Lung (tissue), 4 donors: ENCODE results near the gene EPN2.

GRCh38 chr17:18262369-18263255, 2.1 kb downstream of the MIEF2 start:
- PRO-cap = no peak
- RAMPAGE, long total RNA = no peak
- RRBS = no CpG with 5 or more reads among the region's 19 CpGs

- PRO-cap = no peak
- RAMPAGE, long total RNA = no peak
- RRBS = no CpG with 5 or more reads among the region's 5 CpGs
These were observed 9.2 kb downstream of the PRPSAP2 start for GRCh38 chr17:18867140-18867582.

GRCh38 chr17:18916443-18917690, 35.1 kb upstream of the SLC5A10 start:
- PRO-cap = no peak
- RAMPAGE, long total RNA = no peak
- RRBS = no CpG with 5 or more reads among the region's 21 CpGs

DNA sequence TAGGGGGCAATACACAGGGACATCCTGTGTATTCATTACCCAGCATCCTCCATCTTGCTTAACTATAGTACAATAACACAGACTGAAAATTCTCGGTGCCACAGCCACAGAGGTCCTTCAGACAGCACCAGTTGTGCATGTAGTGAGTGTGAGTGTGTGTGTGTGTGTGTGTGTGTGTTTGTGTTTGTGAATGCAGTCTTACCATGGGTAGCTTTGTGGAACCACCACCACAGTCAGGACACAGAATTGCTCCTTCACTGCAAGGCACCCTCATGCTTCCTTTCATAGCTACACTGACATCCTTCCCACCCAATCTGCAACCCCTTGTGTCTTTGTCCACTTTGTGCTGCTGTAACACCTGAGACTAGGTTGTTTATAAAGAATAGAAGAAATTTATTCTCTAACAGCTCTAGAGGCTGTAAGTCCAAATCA, 25.3 kb upstream of the SLC5A10 start:
- PRO-cap = no peak
- RAMPAGE, long total RNA = no peak
- RRBS = no CpG with 5 or more reads among the region's 1 CpG

DNA sequence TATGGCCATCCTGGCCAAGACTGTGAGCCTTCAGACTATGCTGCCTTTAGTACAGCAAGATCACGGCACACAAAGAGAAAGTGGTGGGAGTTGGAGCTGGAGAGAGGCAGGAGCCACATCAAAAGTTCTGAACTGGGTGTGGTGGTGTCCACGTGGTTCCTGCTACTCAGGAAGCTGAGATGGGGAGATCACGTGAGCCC, 3.6 kb downstream of the SLC5A10 start:
- PRO-cap = no peak
- RAMPAGE, long total RNA = no peak
- RRBS = no CpG with 5 or more reads among the region's 3 CpGs

- PRO-cap = no peak
- RAMPAGE, long total RNA = no peak
- RRBS = 64% methylated on average over 4 of the region's 14 CpGs
These were observed 15.3 kb downstream of the SLC5A10 start for GRCh38 chr17:18967137-18967704.

DNA sequence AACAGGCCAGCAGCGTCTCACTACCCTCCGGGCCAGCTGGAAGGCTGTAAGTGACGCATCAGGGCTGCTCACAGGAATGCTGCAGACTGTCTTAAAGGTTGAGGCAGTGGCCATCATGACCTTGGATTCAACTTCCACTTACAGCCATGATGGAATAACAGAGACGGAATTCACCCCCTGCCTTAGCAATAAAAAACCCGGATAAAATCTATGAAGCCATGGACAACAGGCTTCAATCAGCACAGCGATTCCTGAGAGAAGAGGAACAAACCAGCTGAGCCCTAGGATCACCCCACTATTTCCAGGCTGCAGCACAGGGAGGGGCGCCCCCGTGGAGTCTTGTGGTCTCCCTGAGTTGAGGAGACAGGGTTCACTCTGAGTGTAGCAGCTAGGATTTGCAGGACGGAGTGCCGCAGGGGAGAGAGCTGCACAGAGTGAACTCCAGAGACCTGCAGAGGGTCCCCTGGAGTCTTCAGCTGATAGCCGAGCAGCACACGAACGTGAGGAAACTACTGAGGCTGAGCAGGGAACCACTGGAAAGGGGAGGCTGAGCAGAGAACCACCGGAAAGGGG, 10.5 kb downstream of the FAM83G start:
- PRO-cap = no peak
- RAMPAGE, long total RNA = no peak
- RRBS = 83% methylated on average over 1 of the region's 14 CpGs

GRCh38 chr17:19011136-19011471, 6.5 kb upstream of the FAM83G start:
- PRO-cap = no peak
- RAMPAGE, long total RNA = no peak
- RRBS = no CpG with 5 or more reads among the region's 6 CpGs

- PRO-cap = no peak
- RAMPAGE, long total RNA = no peak
- RRBS = 3% methylated on average over 9 of the region's 99 CpGs
These were observed at the start of gene EPN2 for GRCh38 chr17:19236979-19238039. Gene EPN2, plus strand, starts transcription at chr17:19237366.

GRCh38 chr17:19250784-19251390, 13.7 kb downstream of the EPN2 start:
- PRO-cap = no peak
- RAMPAGE, long total RNA = no peak
- RRBS = no CpG with 5 or more reads among the region's 1 CpG

GRCh38 chr17:19270756-19271581, 33.8 kb downstream of the EPN2 start:
- PRO-cap = no peak
- RAMPAGE, long total RNA = no peak
- RRBS = no CpG with 5 or more reads among the region's 11 CpGs

DNA sequence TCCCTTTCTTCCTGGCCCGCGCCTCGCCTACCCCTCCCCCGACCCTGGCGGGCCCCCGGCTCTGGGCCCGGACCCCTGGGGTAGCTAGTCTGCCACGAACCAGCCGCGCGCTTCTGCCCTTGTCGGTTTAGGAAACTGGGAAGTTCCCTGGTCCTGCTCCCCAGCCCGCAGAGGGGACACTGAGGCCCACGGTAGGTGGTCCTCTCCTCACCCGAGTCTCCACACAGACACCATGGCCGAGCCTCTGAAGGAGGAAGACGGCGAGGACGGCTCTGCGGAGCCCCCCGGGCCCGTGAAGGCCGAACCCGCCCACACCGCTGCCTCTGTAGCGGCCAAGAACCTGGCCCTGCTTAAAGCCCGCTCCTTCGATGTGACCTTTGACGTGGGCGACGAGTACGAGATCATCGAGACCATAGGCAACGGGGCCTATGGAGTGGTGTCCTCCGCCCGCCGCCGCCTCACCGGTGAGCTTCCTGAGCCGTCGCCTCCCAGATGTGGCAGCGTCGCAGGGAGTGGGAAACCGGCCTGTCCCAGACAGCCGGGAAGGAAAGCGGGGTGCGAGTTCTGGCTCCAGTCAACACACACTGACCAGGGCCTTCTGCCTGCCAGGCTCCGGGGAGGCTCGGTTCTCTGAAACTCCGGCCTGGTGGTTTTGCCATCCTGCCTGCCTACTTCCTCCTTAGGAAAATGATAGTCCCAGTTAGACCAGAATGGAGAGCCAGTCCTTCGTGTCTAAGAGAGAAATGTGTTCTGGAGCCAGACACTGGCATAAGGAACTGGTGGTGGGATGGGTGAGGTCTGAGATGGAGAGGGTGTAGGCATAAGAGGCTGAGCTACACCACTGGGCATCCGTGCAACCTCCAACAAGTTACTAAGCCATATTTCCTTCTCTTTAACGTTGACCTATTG, 625 bp downstream of the MAPK7 start:
- PRO-cap = no peak
- RAMPAGE, long total RNA = no peak
- RRBS = 22% methylated on average over 10 of the region's 53 CpGs

DNA sequence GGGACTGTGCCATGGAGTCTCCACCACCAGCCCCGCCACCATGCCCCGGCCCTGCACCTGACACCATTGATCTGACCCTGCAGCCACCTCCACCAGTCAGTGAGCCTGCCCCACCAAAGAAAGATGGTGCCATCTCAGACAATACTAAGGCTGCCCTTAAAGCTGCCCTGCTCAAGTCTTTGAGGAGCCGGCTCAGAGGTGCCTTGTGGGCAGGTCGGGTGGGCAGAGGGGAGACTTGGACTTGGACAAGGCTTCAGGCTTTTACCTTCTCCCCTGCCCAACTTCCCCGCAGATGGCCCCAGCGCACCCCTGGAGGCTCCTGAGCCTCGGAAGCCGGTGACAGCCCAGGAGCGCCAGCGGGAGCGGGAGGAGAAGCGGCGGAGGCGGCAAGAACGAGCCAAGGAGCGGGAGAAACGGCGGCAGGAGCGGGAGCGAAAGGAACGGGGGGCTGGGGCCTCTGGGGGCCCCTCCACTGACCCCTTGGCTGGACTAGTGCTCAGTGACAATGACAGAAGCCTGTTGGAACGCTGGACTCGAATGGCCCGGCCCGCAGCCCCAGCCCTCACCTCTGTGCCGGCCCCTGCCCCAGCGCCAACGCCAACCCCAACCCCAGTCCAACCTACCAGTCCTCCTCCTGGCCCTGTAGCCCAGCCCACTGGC, 3.3 kb downstream of the MAPK7 start:
- PRO-cap = no peak
- RAMPAGE, long total RNA = no peak
- RRBS = no CpG with 5 or more reads among the region's 28 CpGs

DNA sequence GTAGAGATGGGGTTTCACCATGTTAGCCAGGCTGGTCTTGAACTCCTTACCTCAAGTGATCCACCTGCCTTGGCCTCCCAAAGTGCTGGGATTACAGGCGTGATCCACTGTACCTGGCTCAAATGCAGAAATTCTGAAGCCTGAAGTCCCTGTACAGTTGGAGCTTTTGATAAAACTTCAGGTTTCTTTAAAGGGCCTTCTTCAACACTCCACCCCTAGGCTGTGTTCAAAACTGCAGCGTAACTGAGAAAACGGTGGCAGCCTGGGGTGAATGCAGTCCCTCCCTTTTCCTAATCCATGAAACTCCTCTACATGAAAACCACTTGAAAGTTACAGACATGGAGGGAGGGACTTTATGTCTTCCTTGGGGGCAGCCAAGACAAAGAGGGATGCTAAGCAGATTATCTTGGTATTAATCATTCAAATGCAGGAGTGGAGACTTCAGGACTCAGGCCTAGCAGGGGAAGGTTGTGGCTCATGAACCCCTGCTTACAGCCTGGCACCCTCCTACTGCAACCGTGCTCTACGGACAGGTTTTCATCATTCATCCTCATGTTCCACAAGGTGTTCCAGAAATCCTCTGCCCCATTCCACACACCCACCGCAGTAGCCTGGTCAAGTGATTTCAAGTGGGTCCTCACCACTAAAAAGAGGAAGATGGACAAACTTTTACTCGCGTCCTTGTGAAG, 46.8 kb downstream of the RNF112 start:
- PRO-cap = no peak
- RAMPAGE, long total RNA = no peak
- RRBS = no CpG with 5 or more reads among the region's 8 CpGs

- PRO-cap = no peak
- RAMPAGE, long total RNA = no peak
- RRBS = no CpG with 5 or more reads among the region's 9 CpGs
These were observed 53.0 kb downstream of the RNF112 start for GRCh38 chr17:19463911-19464520.

DNA sequence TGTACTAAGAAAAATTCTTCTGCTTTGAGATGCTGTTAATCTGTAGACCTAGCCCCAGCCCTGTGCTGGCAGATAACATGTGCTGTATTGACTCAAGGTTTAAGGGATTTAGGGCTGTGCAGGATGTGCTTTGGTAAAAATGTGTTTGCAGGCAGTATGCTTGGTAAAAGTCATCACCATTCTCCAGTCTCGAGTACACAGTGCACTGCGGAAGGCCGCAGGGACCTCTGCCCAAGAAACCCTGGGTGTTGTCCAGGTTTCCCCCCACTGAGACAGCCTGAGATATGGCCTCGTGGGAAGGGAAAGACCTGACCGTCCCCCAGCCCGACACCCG, 13.9 kb upstream of the SLC47A1 start:
- PRO-cap = no peak
- RAMPAGE, long total RNA = no peak
- RRBS = no CpG with 5 or more reads among the region's 7 CpGs

DNA sequence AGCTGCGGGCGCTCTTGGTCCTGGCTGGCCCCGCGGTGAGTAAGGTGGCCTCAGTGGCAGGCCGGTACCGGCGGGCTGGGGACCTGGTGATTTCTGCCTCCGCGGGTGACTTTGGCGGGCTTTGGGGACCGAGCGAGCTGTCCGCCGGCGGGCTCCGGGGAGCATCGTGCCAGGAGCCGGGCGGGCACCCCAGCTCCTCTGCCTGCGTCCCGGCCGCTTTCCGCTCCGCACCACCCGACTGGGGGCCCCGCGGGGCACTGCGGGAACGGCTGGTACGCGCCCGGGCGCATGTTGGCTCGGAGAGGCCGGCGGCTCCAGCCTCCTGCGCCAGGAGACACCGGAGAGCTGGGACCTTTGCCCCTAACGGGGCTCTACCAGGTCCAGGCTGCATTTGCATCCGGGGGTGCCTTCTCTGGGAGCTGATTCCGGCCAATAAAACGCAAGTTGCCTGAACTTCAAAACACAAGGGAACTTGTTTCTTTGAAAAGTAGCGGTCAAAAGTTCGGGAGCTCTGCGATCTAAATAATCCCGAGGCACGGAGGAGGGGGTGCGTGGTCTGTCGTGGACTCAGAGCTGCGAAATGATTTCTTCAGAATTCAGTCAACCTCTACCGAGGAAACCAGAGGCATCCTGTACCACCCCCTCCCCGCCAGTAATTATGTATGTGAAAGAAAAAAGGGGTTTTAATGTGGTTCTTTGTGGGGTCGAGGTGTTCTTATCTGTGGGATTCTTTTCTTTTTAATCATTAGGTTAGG, 563 bp downstream of the SLC47A1 start:
- PRO-cap = no peak
- RAMPAGE, long total RNA = no peak
- RRBS = 4% methylated on average over 19 of the region's 53 CpGs

DNA sequence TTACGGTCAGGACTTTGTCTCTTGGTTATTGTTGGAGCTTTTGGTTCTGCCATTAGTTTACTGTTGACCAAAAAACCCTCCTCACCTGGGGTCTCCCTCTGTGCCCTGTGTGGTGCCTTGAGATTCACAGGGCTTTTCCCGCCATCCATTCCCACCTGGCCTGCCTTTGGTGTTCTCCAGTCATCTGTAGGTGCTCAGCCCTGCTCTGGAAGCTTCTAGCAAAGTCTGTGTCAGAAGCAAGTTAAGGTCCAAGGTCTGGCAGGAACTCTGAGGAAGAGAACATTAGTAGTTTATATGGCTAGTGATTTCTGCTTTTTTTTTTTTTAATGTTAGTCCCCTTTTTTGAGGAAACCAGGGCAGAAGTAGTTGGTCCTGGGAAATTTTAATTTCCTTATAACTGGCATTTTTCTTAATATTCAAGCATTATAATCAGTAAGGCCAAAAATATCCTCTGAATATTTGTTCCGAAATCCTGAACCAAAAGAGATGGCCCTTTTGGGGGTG, 37.2 kb downstream of the SLC47A1 start:
- PRO-cap = no peak
- RAMPAGE, long total RNA = no peak
- RRBS = no CpG with 5 or more reads among the region's 3 CpGs

- PRO-cap = no peak
- RAMPAGE, long total RNA = no peak
- RRBS = no CpG with 5 or more reads among the region's 7 CpGs
These were observed 11.0 kb upstream of the SLC47A2 start for GRCh38 chr17:19727143-19727970.

- PRO-cap = no peak
- RAMPAGE, long total RNA = no peak
- RRBS = no CpG with 5 or more reads among the region's 9 CpGs
These were observed 11.8 kb upstream of the SLC47A2 start for GRCh38 chr17:19728017-19728650.